BE2C (cell line): ENCODE measurements around a stretch of chr14.

DNA sequence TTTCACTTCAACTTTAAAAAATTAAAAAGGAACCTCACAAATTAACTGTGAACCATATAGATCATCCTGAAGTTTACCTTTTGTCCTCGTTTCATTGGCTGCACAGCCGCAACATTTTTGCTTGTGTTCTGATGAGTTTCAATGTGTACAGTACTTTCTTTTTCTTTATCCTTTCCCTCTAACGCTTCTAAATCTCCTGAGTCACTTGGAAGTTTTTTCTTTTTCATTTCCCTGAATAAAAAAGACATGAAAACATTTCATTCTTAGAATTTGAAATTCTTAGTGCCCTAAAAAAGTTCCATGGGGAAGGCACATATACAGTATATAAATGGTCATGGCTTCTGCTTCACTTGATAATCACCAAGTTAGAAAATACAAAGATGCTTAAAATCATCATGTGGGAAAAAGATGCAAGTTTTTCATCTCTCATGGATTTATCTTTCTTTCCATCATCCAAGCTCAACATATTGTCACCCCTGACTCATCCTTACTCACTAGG lies 27.8 kb downstream of the KLHDC2 start:
- RRBS = no CpG with 5 or more reads among the region's 3 CpGs

GRCh38 chr14:49800265-49800992 lies 32.5 kb downstream of the KLHDC2 start:
- RRBS = no CpG with 5 or more reads among the region's 2 CpGs

GRCh38 chr14:49857404-49857866 lies 4.8 kb upstream of the NEMF start:
- RRBS = no CpG with 5 or more reads among the region's 6 CpGs

- RRBS = 2% methylated on average over 3 of the region's 62 CpGs
Measured at GRCh38 chr14:49867563-49868738, 15.4 kb upstream of the NEMF start.

DNA sequence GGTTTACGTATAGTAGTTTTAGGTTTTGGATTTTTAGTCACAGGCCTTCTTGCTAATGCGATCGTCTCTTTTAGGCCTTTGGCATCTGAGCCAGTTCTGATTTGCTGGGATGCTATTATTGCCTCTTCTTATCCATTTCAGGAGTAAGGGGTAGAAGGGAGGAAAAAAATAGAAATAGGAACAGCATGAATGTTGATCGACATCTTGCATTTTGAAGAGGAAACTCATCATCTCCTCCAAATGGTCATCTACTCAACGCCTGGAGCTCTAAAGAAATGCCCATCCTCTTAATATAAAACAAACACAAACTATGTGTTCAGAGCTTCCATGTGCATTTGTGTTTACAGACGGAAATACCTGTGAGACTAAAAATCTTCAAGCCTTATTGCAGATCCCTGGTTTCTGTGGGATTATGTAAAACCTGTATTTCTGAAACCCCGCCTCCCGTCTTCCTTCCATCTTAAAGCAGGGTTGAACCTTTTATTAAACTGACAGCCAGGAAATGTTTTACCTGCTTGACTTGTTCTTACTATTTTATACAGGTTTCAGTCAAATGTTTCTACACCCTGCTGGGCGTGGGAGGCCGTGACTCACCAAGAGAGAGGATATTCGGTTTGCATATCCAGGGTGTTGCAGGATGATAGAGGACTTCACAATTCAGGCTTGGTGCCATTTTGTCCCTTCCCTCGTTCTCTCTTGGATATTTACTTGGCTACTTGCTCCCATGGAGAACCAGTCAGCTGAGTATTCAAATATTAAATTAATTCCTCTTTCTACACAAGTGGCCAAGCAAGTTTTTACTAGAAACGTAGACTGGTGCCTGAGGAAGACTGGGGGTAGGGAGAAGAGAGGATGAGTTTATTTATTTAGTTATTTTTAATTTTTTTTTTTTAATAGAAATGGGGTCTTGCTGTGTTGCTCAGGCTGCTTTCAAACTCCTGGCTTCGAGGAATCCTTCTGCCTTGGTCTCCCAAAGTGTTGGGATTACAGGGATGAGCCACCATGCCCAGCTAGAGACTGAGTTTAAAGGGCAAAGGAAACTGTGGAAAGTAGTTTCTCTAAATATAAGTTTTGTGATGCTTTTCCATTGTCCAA lies 69.7 kb downstream of the ARF6 start:
- RRBS = no CpG with 5 or more reads among the region's 14 CpGs

DNA sequence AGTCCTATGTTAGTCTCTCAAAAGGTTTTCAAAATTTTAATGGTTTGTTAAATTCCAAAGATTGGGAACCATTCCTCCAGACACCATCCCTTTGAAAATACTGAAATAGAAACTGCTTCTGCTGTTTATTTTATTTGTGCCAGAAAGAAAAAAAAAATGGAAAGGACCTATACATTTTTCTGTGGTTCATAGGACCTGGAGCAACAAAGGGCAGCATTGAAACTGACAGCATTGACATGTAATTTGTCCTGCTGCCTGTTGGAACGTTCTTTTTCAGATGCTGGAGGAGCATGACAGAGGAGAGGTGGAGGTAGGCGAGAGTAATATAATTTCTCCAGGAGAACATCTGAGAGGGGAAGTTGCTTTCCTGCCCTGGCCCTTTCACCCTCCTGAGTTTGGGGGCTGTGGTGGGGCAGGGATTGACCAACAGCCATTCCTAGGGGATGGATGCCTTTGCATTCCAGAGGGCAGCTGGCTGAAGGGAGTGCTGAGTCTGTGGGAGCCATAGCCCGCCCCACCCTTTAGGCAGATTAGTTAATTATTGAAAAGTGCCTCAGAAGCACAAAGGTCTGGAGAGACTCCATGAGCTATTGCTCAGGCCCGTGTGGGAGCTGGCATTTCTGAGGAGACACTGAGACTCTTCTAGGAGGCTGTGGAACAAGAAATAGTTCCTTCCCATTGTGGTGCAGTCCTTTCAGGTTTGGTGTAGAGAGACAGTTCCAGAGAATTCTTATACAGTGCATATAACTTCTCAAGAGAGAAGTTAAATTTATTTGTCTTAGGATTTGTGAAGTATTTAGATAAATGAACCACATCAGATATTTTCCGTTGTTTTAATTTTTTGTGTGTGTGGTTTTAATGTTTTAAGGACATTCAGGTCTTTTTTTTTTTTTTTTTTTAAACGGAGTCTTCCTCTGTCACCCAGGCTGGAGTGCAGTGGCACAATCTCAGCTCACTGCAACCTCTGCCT lies 73.5 kb downstream of the ARF6 start:
- RRBS = no CpG with 5 or more reads among the region's 6 CpGs

GRCh38 chr14:50006976-50007998 lies 109.1 kb downstream of the VCPKMT start:
- RRBS = no CpG with 5 or more reads among the region's 13 CpGs

DNA sequence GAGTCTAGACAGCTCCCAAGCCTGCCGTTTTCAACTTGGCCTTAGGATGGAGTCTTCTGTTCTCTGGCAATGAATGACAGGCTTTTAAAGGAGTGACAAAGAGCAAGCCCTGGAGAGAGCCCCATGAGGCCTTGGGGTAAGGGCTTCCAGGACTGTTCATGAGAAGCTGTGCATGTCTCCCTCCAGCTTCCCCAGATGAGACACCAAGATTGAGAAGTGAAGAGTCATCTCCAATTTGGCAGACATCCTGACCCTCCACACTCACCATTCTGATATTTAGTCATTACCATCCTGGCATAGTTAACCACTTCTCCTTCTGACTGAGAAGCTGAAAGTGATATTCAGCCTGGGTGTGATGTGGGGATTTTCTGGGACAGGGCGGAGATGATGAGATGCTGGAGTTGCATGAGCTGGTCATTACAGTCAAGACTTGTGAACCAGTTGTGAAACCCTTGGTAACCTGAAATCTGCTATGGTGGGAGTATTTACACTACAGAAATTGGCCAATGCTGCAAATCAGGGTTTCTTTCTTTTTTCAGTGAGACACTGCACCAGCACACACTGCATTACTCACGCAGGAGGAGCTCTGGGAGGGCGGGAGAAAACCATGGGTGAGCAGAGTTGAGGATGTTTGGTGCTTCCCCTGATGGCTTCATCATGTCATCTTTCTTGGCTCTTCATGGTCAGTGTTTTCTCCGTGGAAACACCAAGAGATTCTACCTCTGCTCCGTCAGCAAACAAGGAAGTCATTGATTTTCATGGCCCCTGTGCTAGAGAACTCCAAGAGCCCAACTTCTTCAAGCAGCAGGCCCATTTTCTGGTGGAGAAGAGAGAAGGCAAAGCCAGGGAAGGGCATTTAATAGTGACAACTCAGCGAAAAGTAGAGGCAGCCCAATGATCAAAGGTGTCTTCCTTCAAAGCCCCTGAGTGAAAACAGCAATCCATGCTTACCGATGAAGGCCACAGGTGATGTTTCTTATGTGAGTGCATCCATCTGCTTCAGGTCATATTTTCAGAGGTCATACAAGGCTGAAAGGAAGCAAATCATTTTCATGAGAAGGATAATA lies 77.6 kb downstream of the VCPKMT start:
- RRBS = no CpG with 5 or more reads among the region's 8 CpGs

GRCh38 chr14:50060526-50061386 lies 55.6 kb downstream of the VCPKMT start:
- RRBS = no CpG with 5 or more reads among the region's 13 CpGs

GRCh38 chr14:50201956-50202316 lies 29.4 kb downstream of the SOS2 start:
- RRBS = no CpG with 5 or more reads among the region's 2 CpGs

- RRBS = no CpG with 5 or more reads among the region's 7 CpGs
Measured at GRCh38 chr14:50459723-50460164, 63.1 kb upstream of the CDKL1 start.

- RRBS = no CpG with 5 or more reads among the region's 3 CpGs
Measured at GRCh38 chr14:50515222-50516091, 16.9 kb downstream of the MAP4K5 start.

DNA sequence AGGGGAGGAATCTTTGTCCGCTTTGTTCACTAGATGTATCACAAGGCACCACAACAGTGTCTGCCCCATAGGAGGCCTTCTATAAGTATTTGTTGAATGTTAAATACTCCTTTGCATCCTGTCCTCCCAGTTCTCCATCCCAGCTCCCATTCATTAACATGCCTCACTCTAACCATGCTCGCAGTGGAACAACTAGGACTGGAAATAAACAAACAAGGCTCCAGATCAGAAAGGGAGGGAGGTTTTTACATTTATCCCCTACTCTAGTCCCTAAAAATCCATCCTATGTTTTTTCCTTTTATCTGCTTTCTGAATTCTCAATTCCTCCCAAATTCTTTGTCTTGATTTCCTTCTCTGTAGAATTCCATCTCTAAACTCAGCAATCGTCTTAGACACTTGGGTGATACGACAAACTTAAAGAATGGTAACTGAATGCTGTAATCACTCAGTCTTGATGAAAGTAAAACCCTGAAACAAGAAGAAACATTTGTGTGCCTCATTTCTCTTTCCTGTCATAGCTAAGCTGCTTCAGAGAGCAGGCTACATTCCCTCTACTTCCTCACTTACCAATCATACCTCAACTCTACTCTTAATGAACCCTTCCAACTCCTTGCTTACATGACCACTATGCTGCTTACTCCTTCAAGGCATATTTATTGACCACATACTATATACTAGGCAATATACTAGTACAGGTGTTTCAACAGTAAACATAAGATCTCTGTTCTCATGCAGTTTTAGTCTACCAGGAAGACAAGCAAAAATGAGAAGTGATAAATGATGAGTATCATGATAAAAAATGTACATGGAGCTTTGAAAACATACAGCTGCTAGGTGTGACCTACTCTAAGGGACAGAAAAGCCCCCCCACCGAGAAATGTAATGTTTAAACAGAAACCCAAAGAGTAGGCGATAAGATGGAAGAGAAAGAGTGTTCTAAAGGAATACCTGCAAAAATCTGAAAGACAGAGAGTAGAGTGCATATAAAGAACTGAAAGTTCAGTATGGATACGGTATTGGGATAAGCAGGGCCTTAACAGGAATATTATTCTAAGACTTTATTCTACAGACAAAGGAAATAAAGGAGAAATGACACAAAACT lies 8.3 kb downstream of the MAP4K5 start:
- RRBS = no CpG with 5 or more reads among the region's 7 CpGs

DNA sequence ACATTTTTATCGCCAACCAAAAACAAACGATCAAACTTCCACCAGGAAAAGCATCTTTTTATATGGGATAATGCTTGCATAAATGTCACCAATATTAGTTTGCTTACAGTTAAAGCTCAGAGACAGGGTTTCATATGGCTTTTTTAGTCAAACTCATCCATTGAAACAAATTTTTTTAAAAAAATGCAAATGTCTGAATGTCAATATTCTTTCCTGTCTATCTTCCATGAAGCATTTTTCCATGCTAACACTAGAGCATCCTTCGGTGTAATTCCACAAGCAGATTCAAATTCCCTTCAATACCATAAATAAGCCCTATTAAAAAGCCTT lies 1.0 kb downstream of the MAP4K5 start:
- RRBS = no CpG with 5 or more reads among the region's 3 CpGs

DNA sequence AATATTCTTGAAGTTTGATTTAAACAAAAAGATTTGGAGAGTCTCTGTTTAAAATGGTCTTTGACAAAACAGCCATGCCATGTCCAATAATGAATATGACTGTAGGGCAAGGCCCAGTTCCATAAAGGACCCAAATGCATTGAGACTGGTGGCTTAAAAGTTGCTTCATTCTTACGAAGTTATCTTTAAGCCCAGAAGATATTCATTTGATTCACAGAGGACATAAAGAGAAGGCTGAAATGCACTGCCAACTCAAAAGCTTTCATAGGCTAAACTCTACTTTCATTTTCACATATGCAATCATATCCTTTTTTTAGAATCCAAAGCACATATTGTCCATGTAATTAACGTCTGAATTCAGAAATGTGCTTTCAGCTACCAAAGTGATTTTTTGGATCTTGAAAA lies 71.6 kb upstream of the SAV1 start:
- RRBS = no CpG with 5 or more reads among the region's 2 CpGs

DNA sequence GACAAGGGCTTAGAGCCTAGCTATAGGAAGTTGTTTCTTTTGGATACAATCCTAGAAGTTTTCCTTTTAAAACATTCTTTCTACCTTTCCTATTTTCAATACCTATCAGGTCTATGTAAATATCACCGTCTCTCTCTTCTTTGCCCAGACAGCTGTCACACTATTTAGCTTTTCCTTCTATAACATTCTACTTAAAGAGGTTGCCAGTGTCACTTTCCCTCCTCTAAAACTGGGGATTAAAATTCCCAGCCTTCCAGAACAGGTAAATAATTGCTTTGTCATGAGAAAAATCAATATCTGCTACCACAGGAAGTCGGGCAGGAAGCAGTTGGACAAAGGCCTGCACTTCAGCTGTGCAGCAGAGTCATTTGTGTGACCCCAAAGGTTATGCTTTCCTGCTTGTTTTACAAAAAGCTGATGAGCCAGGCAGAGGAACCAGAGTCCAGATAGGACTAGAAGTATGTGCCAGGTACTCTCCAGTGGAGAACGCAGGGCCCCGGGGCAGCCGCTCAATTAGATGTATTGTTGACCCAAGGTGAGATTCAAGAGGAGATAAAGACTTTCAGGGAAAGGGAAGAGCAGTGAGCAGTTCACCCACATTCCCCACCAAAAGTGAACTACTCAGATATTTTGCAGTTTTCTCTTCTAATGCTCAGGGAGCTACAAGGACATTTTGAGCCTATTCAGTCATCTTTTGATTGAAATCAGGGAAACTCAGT lies 117.1 kb upstream of the FRMD6 start:
- RRBS = no CpG with 5 or more reads among the region's 5 CpGs

DNA sequence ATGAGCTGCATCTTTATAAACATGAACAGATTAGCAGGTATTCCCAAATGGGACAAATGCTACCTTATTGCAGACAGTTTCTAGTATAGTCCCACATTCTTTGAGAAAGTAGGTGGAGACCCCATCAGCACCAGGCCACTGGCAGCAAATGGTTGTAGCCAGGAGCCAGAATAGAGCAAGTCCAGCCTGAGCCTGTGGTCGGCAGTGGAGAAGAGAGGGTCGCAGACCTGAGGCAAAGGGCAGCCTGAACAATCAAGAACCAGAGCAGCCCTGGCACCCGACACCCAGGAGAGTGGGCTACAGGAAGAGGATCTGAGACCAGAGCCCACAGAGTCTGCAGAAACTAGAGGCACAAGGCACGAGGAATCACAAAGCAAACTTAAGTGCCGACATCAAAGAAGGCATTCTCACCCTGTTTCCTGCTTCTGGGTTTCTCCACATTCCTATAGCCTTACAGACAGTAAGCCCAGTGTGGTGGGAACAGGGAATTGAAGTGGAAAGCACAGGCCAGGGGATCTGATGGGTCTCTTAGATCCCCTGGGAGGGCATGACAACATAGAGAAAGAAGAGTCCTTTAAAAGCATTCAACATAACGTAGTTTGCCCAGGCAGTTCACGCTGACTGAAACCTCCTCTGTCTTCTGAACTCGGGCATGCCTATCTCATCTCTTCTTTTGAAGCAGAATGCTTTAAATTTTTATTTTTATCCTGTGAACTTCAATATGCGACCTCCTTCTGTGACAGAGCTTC lies 75.7 kb upstream of the FRMD6 start:
- RRBS = no CpG with 5 or more reads among the region's 9 CpGs

DNA sequence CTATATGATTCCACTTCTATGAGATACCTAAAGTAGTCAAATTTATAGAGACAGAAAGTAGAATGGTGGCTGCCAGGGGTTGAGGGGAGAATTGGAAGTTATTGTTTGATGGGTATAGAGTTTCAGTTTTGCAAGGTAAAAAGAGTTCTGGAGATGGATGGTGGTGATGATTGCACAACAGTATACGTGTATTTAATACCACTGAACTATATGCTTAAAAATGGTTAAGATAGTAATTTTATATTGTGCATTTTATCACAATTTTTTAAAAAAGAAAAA lies 44.0 kb upstream of the RTRAF start:
- RRBS = no CpG with 5 or more reads among the region's 1 CpG